RPMI7951 (cell line): ENCODE results near the genes MRPL52, RNF212B, EFS and MYH7.

DNA sequence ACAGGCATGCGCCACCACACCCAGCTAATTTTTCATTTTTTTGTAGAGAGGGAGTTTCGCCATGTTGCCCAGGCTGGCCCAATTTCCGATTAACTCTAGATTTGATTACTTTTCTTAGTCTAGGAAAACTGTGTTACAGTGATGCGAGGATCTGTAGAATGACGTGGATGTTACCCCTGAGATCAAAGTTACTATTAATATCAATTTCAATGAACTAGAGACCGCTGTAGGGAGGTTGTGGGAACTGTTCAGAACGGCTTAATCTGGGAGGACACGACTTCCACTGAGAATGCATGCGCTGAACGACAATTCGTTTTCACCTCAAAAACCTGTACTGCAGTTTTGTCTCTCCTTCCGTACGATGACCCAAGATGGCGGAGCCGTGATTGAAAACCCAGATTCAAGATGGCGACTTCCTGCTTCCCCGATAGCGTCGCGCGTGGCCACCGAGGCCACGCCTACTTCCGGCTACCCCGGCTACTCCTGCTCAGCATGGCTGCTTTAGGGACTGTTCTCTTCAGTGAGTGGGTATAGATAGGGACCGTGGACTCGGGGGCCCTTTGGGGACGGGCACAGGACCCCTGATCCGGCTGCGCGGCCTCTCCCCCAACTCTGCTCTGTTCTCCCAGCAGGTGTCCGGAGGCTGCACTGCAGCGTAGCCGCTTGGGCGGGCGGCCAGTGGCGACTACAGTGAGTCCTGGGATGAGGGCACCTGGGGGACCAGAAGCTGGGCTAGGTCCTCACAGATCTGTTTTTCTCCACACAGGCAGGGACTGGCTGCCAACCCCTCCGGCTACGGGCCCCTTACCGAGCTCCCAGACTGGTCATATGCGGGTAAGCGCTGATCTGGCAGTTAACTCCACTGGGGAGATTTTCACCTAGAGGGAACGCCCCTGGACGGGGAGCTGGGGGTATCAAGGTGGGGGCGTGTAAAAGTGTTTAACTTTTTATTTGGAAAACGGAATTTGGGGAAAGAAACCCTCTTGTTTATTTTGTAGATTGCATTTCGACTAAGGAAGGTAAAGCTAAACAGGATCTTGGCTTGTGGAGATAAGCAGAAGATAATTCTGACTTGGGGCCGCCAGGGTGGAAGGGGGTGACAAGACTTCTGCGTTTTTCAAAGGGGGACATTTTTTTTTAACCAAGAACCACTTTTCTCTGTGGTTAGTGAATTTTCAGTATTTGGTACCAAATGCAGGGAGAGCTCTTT, at the start of gene MRPL52:
Gene MRPL52 (plus strand): TSS at position 467 of the 1,210 bp plus-strand sequence.
- RAMPAGE, long total RNA: no peak

- RAMPAGE, long total RNA: no peak
These were observed 940 bp downstream of the PRMT5 start for GRCh38 chr14:22928068-22928803.

DNA sequence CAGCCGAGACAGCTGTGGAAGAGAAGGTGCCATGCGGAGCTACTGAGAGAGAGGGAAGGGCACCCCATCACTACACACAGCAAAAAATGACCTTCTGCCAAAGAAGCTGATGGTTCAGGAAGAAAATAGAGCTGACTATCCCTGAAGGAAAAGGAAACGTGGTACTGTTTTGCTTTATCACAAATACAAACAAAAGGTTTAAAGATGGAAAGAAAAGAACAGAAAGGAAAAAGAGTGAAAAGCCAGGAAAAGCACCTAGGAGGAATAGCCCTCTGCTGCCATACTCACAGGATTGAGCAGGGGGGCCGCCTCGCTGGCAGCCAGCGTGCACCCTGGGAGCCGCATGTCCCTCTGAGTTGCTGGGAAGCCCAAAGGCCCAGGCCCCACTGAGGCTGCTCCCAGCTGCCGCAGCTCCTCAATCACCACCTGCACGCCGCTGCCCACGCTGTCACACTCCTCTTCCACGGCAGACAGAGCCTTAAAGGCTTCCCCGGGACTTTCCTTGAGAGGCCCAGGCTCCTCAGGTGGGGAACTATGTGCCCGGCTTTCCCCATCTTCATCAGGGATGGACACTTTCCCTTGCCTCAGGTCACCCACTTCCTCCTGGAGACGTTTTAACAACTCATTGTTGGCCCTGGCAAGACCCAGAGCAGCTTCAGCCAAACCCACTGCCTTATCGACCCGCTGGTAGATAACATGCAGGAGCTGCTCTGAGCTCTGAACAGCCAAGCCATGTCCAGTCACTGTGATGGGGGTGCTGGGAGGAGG, 11.6 kb downstream of the C14orf93 start:
- RAMPAGE, long total RNA: no peak

DNA sequence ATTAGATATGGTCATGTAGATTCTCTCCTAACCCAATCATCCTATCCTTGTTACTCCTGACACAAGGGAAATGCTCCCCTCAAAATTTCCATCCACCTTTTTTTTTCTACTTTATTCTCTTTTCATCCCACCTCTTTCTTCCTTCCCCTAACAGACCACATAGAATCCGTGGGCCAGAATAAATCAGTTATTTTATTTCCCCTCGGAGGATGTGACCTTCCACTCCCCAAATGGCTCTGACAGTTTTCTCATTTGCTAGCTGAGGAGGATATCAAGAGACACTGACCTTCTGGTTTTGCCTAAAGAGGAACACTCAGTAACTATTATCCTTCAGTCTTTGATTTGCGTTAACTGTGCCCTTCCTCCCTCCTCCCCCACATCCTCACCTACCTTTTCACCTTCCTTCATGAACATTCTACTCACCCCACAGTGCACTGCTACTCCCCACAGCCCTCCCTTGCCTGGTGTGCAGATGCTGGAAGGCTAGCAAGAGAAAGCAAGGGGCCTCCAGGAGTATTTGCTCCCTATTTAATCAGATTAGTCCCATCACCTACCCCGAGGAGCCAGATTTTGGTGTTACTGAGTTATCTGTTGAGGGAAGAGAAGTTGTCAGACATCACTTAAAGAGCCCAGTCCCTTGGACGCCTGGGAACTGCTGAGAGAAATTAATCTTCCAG, 11.8 kb downstream of the PSMB5 start:
- RAMPAGE, long total RNA: no peak

DNA sequence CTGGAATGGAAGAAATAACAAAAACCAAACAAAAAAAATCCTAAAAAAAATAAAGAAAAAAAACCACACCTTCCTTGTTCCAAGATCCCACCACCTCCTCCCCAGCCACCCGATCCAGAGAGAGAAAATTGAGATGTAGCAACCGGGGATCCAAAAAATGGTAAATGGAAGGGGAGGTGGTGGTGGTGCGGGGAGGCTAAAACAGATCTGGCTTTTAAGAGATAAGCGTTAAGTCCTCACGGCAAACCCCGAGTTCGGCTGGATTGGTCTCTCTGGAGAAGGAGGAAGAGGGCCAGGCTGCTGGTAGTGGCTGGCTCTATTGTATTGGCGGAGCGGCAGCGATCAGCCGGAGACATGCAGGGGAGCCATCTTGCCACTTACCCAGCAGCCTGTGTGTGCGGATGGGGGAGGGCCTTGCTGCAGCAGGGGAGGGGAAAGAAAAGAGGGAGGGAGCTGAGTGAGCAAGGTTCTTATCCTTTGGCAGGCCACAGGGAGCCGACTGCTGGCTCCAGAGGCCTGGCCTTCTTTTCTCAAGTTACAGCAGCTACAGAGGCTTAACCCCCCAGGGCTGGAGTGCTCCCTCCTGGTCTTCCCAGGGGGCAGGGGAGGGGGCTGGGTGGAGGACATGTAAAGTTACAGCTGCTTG, 14.0 kb upstream of the CDH24 start:
- RAMPAGE, long total RNA: no peak

GRCh38 chr14:23121295-23121886, 2.3 kb upstream of the CEBPE start:
- RAMPAGE, long total RNA: no peak

- RAMPAGE, long total RNA: no peak
These were observed at the start of gene RNF212B for GRCh38 chr14:23237546-23238273. TSS of gene RNF212B (plus strand) at chr14:23237936.

DNA sequence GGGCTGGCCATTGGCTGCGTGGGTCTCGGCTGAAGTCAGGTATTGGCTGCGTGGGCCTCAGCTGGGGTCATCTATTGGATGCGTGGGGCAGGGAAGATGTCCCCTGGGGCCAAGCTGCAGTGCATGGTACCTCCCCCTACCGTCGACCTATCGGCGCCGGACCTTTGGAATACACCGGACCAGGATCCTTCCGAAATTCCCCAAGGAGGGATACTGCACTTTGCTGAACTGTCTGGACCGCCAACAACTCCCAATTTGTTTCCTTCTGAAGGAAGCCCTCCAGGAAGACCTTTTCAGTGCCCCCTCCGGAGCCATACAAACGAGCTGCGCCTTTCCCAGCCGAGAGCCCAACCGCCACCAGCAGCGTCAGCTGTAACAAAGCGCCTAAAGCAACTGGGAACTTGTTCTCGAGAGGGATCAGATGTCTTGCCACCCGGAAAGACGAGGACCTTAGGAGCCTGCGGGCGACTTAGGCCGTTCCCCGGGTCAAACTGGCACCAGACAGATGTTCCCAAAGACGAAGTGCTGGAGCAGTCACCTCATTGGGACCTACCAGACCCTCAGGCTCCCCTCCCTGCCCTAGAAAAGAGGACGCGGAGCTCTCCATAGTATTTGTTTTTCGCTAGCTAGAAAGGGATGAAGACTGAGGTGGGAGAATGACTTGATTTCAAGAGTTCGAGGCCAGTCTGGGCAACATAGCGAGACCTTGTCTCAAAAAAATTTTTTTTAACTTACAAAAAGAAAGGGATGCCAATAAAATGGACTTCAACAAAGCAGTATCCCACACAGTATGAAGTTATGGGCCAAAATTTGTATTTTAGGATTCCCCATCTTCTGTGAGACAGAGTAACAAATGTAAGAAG, 519 bp upstream of the HOMEZ start:
- RAMPAGE, long total RNA: no peak

DNA sequence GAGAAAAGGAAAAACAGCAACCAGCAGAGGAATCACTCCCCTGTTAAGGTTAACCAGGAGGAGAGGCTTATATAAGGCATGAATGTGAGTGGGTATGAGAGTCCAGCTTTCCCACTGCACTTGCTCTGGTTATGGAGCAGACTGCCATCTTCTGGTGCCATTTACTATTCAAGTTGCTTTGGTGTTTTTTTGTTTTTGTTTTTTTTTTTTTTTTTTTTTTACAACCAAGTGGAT, 3.0 kb downstream of the PPP1R3E start:
- RAMPAGE, long total RNA: no peak

DNA sequence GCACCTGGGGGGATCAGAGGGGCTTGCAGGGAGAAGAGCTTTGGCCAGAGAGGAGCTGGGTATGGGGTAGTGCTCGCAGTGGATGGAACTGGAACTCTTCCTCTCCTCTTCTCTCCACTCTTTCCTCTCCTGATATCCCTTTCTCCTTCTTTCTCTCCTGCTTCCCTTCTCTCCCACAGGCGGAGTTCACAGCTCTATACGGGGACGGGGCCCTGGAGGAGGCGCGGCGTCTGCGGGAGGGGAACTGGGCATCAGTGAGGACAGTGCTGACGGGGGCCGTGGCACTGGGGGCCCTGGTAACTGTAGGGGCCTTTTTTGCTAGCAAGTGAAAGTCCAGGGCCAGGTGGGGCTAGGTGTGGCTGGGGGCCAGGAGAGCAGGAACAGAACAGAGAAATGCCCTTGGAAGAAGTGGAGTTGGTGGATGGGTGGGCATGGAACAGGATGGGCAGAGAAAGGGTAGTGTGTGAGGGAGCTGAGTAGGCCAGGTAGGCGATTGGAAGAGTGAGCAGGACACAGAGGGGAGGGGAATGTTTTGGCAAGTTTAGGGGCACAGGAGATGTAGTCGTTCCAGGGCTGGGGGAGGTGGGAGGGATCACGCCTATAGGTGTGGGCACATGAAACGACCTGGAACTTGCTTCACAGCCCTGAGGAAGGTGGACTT, 2.1 kb downstream of the BCL2L2 start:
- RAMPAGE, long total RNA: no peak

DNA sequence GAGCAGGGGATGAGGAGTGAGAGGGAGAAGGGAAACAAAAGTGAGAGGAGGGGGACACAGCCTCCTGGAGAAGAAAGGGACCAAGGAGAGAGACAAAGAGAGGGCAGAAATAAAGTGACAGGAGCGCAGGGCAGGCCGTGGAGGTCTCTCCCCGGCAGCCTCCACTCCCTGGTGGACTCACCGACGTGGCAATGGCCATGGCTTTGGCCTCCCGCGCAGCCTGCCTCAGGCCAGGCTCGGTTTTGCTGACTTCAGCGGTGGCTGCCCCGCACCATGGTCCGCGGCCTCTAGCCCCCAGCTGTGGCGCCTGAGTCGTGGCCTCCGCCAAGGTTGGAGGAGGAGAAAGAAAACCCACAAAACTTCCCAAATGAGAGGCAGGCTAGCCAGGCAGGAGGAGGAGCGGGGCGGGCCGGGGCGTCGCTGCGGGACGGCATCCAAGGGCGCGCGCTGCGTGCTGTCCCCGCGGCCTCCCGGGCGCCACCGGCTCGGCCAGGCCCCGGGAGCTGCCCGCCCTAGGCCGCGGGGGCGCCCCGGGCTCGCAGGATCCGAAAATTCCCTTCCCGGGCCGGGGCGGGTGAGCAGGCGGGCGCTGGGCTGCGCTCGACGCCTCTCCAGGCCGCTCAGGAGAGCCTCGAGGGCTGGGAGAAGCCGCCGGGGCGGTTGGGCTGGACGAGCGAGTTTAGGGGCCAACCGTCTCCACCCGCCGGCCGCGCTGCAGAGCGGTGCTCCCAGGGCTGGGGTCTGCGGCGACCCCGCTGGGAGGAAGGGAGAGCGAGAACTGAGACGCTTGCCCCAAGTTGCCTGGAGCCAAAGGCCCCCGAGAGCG, at the start of gene EFS:
Gene EFS (minus strand): TSS at position 346 of the 826 bp plus-strand sequence.
- RAMPAGE, long total RNA: no peak

GRCh38 chr14:23424548-23425020, 10.9 kb downstream of the MYH7 start:
- RAMPAGE, long total RNA: no peak

DNA sequence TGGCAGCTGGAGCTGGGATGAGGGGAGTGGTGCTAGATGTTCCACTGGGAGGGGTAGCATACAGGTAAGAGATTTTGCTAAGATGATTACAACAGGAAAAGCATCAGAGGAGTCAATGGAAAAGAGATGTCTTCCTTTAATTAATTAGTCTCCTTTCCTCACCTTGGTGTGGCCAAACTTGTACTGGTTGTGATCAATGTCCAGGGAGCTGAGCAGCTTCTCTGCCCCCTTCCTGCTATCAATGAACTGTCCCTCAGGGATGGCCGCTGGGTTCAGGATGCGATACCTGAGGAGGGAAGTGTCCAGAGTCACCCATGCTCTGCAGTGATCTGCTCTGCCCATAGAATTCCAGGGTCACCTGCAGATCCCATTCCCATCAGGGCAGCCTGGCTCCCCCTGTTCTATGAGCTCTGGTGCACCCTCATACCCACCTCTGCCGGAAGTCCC, 9.9 kb downstream of the MYH7 start:
- RAMPAGE, long total RNA: no peak

GRCh38 chr14:23428197-23428828, 7.1 kb downstream of the MYH7 start:
- RAMPAGE, long total RNA: no peak

- RAMPAGE, long total RNA: no peak
These were observed at the start of gene MYH7 for GRCh38 chr14:23435434-23436378. TSS of gene MYH7 (minus strand) at chr14:23435660.

- RAMPAGE, long total RNA: no peak
These were observed 15.0 kb upstream of the NGDN start for GRCh38 chr14:23454425-23455016.

DNA sequence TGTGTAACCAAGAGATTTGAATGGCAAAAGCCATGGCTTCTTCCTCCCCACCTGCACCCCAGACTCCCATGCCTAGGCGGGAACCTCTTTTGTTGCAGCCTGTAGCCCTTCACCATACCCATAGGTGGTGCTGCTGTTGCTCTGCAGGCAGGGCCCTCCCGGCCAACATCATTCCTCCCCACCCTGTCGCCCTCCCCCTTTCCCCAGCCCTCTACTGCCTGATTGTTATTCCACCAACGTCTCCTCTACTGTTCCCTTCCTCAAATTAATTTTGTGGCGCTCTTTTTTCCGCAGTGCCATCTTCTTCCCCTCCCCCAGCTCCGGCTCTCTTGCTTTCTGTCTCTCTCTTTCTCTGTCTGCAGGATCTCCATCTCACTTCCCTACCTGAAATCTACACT, 13.8 kb downstream of the NGDN start:
- RAMPAGE, long total RNA: no peak

DNA sequence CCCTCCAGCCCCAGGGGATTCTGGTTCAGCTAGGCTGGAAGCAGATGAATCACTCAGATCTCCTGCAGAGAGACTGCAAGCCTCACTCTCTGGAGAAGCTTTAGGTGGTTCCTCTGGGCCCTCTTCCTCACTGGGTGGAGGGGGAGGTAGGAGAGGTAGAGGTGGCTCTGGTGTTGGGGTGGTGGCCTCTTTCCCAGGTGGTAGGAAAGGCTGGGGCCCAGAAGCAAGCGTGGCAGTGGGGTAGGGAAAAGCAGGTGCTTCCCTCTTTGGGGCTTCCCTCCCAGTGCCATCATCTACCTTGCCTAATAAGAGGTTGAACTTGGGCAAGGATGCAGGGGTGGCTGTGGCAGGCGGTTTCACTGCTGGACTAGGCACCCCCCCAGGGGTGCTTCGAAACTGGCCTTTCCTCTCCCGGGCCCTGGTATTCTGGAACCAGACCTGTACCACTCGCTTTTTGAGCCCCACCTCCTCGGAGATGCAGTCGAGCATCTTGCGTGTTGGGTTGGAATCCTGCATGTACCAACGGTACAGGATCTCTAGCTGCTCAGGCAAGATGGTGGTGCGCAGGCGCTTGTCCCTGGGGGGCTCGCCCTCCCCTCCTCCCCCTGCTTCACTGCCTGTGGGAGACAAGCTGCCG, 27.6 kb downstream of the ZFHX2 start:
- RAMPAGE, long total RNA: no peak

DNA sequence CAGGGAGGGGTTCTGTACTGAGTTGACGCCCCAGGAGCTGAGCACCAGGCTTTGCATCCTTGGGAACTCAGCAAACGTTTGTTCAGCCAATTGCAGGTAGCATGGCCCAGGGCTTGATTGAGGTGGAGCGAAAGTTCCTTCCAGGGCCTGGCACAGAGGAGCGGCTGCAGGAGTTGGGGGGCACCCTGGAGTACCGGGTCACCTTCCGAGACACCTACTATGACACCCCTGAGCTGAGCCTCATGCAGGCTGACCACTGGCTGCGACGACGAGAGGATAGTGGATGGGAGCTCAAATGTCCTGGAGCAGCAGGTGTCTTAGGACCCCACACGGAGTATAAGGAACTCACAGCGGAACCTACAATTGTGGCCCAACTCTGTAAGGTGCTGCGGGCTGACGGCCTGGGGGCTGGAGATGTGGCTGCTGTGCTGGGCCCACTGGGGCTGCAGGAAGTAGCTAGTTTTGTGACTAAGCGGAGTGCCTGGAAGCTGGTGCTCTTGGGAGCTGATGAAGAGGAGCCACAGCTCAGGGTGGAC, 654 bp downstream of the THTPA start:
- RAMPAGE, long total RNA: no peak

GRCh38 chr14:23663502-23663743, 27.3 kb downstream of the DHRS2 start:
- RAMPAGE, long total RNA: no peak